Choroid plexus epithelial cell (primary cell): ENCODE data around the genes SMYD3, GCSAML, OR14L1P, OR2T33 and OR2M7.

DNA sequence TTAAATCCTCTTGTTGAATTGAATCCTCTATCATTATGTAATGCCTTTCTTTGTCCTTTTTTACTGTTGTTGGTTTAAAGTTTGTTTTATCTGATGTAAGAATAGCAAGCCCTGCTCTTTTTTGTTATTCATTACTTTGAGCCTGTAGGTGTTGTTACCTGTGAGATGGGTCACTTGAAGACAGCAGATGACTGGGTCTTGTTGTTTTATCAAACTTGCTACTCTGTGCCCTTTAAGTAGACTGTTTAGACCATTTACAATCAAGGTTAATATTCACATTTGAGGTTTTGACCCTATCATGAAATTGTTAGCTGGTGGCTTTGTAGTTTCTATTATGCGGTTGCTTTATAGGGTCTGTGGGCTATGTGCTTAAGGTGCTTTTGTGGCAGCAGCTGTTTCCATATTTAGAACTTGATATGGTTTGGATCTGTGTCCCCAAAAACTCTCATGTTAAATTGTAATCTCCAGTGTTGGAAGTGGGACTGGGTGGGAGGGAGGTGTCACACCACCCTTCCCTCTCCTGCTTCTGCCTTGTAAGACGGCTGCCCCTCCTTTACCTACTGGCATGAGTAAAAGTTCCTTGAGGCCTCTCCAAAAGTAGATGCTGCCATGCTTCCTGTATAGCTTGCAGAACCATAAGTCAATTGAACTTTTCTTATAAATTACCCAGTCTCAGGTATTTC lies 249.6 kb downstream of the SMYD3 start:
- RRBS = no CpG with 5 or more reads among the region's 2 CpGs

GRCh38 chr1:246356939-246357437 lies 150.1 kb downstream of the SMYD3 start:
- RRBS = no CpG with 5 or more reads among the region's 2 CpGs

- RRBS = 1% methylated on average over 17 of the region's 90 CpGs
Observed at GRCh38 chr1:246506304-246507497, at the start of gene SMYD3. Gene SMYD3, minus strand, starts transcription at chr1:246507279.

DNA sequence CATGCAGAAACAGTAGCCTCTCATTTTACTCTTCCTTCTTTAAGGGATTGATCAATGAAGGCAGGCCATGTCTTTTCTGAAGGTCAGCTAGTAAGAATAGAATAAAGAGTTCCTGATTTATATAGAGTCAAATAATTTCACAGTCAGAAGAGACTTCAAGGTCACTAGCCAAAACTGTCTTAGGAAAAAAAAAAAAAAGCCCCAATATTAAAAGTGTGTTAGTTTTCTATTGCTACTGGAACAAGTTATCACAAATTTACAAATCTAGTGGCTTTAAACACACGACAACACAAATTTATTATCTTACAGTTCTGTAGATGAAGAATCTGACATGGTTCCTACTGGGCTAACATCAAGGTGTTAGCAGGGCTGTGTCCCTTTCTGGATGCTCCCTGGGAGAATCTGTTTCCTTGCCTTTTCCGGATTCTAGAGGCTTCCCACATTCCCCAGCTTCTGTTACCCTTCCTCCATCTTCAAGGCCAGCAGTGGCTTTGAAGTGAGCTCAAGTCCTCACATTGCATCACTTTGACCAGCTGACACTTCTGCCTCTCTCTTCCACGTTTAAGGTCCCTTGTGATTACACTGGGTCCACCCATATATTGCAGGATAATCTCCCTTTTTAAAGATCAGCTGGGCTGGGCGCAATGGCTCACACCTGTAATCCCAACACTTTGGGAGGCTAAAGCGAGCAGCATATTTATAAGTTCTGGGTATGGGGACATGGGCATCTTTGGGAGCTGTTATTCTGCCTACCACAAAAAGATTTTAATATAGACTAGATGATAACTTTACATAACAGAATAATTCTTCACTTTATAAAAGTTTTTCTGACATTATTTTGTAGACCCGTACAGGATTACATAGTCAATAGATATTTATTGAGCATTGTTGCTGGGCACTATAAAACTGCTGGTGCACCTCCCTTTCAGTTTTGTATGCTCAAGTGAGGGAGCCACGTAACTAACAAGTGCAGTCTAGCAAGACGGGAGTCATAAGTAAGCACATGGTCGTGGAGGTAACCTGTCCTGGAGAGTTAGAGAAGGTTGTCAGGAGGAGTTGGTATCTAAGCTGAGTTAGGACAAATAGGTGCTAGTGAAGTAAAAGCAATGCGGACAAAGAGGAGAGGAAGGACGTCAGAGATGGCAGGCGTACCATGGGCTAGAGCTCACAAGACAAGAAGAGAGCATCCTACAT lies 33.1 kb downstream of the CNST start:
- RRBS = no CpG with 5 or more reads among the region's 12 CpGs

DNA sequence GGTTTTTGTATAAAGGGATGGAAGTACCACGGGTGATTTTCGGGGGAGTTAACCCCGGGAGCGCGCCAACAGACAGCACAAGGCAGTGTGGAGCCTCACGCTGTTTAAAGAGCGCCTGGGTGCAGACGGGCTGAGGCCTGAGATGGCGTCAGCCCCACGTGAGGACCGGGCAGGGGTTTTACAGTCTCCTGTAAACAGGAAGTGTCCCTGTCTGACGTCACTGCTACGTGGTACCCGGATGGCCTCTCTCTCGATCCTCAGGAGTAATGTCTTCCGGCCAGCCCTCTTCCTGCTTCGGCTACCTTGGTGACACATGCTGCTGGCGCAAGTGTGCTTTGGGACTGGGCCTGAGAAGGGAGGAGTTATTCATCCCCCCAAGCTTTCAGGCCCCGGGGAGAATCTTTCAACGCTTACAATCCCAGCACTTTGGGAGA lies 41.2 kb downstream of the CNST start:
- RRBS = 96% methylated on average over 3 of the region's 20 CpGs

DNA sequence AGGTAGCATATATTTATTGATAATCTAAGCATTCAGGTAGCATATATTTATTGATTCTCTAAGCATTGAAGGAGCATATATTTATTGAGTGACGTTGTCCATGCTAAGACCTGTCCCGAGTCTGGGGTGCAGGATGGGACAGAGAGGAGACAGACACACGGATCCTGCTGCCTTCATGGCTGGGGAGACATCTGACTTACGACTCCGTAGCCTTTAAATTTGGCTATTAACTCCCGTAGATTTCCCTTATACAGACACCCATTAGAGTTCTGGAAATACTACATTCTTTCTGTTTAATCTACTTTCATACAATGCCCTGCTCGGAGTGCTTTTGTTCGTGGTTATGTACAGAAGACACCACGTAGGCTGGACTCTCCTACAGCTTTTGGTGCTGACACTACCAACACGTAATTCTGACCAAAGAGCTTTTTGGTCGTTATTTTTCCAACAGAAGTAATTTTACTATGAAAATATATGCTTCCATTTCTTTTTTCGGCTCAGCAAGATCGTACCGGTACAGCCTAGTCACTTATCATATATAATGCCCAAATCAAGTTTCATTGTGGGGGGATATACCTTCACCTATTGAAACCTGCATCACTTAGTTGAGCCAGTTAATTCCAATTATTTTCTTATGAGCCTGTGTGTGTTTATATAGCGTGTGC lies 1.2 kb downstream of the SCCPDH start:
- RRBS = no CpG with 5 or more reads among the region's 15 CpGs

DNA sequence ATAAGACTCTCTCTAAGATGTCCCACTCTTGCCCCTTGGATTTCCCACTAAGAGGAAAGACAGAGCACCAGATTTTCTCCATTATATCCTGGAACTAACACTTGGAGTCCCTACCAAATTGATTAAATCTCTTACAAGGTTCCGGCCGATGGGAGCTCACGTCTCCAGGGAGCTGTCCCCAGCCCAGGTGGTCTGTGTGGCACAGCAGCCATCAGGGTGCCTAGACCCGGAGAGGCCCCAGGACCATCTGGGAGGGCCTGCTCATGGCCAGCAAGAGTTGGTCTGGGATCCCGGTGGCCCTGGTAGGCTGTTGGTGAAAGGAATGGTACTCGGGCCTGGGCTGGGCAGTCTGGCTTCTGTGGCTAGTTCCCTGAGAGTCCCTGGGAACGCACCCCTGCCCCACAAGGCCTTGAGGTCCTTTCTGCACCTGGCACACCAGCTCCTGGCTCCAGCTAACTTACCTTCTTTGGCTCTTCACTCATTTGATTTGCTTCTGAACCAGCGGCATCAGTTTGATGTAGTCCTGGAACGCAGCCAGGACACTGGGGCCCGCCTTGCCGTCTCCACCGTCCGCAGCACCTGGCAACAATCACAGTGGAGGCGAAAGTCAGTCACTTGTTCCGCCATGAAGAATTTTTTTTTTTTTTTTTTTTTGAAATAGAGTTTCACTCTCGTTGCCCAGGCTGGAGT lies 62.5 kb downstream of the SCCPDH start:
- RRBS = 88% methylated on average over 5 of the region's 16 CpGs

DNA sequence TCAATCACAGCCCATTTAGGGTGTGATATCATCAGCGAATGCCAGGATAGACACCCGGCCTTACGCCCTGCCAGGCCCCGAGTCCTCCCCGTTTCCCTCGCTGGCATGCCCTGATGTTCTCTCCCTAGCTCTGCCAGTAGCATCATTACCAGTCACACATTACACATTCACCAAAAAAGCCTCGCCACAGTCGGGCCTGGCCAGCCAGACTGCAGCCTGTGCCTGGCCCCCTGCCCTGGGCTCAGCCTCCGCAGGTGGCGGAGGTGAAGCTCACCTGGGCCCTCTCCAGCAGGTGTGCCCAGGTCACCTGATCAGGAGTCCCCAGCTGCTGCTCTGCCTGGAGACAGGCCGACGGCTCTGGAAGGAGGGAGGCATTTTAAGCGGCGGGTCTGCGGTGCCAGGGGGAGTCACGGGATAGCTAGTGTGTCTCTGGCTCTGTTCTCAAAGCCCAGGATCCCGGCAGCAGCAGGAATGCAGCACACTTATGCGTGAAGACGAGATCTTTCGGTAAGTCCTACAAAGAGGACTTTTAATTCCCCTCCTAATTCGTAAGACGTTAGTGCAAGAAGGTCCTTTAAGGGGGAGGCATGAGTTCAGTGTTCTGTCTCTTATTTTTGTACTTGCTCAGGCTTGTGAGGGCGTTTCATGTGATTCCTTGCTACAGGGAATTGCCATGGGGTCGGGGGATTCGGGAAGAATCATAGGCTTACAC lies 71.1 kb downstream of the SCCPDH start:
- RRBS = 88% methylated on average over 2 of the region's 25 CpGs

DNA sequence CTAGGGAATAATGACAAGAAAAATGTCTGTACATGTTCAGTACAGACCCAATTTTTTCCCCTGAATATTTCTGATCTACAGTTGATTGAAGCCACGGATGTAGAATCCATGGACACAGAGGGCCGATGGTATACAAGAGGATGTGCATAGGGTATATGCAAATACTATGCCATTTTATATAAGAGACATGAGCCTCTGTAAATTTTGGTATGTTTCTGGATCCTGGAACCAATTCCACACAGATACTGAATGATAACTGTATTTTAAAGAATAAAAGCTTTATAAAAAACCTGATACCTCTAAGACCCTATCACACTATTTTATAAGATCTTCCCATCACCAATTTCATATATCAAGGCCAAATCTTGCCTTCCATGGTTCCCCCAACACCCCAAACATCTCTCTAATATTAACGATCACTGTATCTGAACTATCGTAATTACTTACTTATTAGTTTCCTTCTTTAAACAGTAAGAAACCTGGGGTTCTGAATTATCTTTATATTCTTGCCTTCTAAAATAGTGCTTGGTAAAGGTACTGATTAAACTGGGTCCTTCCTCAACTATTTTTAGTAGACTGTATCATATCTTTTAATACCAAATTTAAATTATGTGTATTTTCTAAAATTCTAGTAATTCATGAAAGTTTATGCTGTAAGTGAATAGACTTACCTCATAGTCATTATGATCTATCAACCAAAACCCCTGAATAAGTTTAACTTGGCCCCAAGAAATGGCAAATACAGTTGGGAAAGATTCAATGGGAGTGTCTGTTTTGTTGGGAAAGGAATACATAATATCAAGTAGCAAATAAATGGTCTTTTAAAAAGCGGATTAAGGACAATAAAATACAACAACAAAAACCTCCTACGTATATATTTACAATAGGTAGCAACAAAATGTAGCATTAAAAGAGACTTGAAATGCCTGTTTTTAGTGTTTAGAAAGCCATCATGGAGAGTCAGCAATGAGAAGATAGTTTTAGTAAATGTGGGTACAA lies 44.9 kb downstream of the AHCTF1 start:
- RRBS = no CpG with 5 or more reads among the region's 6 CpGs

- RRBS = no CpG with 5 or more reads among the region's 7 CpGs
Observed at GRCh38 chr1:246887921-246888856, 43.6 kb downstream of the AHCTF1 start.

- RRBS = no CpG with 5 or more reads among the region's 12 CpGs
Observed at GRCh38 chr1:247358787-247359558, 27.3 kb upstream of the ZNF496 start.

GRCh38 chr1:247424382-247425047 lies 8.5 kb downstream of the NLRP3 start:
- RRBS = no CpG with 5 or more reads among the region's 19 CpGs

- RRBS = 11% methylated on average over 2 of the region's 33 CpGs
Observed at GRCh38 chr1:247447945-247448904, 9.7 kb downstream of the OR2B11 start.

GRCh38 chr1:247548930-247549381 lies at the start of gene GCSAML:
Gene GCSAML, plus strand, starts transcription at chr1:247549134.
- RRBS = no CpG with 5 or more reads among the region's 15 CpGs

DNA sequence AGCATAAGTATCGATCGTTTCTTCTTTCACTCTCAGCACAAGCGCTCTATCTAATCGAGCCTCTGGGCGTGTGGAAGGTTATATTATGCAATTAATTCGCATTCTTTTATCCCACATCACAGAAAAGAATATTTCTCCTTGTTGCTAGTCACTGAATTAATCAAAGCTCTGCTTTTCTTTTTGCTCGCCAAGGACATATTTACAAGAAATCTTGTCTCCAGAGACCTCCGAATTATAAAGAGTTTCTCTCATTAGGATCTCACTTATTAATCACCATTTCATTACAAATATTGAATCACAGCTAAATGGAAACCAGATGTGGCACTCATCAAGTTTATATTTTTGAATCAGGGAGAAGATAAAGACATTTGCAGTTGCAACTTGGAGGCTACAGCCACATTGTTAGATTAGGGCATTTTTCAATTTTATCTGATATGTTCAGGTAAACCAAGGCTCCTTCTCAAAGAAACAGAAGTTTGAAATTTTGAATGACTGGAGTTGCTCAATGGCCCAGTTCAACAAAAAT lies at the start of gene OR14L1P:
Gene OR14L1P, plus strand, starts transcription at position 285 of the 526 bp plus-strand sequence.
- RRBS = no CpG with 5 or more reads among the region's 8 CpGs

- RRBS = no CpG with 5 or more reads among the region's 1 CpG
Observed at GRCh38 chr1:248277858-248278270, at the start of gene OR2T33. Gene OR2T33, minus strand, starts transcription at chr1:248277976.

GRCh38 chr1:248324391-248325009 lies at the start of gene OR2M7:
Gene OR2M7, minus strand, starts transcription at chr1:248324568.
- RRBS = no CpG with 5 or more reads among the region's 1 CpG

DNA sequence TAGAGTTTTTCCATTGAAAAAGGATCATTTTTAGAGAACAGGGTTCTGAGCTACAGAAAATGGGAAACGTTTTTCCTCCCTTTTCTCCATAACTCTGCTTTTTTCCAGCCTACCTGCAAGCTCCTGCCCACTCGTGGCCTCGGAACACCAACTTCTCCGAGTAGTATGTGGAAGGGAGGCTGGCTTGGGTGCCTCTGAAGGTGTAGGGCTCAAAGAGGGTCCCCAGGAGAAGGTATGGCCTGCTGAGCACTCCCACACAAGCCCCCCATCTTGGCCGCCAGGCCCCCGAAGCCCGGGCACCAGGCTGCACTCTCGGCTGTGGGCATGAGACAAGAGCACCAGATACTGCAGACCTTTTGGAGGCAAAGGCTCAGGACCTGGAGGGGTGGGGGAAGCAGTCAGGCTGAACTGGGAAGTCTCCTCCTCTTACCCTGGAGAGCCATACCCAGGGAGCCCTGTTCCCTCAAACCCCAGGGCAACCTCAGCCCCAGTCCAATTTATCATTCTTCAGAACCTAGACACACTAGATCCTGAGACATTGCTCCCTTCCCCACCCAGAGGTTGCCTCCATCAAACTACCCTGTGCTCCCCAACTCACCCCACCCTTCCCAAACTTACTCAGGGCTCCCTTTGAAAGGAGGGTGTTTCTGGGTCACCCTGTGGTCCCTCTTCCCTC lies 1.6 kb downstream of the ZNF692 start:
- RRBS = no CpG with 5 or more reads among the region's 8 CpGs